Osteoblast (primary cell): Measurements from ENCODE around the genes TENT4A, FASTKD3, CCT5 and MARCHF6.

- CAGE, long polyA plus RNA = no peak
- RRBS = 7% methylated on average over 4 of the region's 24 CpGs
Measured at GRCh38 chr5:5494412-5494809, 71.9 kb downstream of the ICE1 start.

DNA sequence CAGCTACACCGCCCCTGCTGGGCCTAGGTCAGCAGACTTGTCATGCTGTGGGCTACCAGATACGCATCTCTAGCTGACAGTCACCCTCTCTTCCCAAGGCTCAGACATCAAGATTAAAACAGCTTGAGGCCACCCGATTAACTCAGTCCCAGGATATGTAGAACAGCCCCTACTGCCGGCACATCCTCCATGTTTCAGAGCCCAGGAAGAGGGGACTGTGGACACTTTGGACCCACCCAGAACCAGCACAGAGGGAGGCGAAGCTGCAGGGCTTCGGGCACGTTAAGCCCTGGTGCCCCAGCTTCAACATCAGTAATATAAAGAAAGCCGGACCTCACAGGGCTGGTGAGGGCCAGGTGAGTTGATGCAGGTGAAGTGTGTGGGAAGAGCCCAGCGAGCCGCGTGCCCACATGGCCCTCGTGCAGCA is 8.0 kb downstream of the MED10 start:
- CAGE, long polyA plus RNA = no peak
- RRBS = no CpG with 5 or more reads among the region's 12 CpGs

DNA sequence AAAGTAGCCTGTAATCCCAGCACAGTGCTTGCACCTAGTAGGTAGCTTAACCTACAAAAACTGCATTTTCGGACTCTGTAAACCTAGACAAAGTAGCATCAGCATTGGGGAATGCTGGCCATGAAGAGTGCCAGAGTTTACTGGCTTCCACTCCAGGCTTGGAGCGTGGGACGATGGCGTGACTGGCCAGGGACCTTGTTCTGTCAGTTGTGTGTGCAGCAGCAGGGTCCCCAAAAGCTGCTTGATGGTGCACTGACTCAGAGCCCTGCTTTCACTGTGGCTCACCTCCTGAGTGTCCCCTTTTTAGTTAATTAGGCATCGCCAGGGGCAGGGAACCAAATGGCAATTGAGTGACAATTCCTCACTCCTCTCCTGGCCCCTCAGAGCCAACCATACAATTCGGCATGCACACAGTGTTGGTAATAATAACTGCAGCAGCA is 4.0 kb downstream of the UBE2QL1 start:
- CAGE, long polyA plus RNA = no peak
- RRBS = no CpG with 5 or more reads among the region's 6 CpGs

DNA sequence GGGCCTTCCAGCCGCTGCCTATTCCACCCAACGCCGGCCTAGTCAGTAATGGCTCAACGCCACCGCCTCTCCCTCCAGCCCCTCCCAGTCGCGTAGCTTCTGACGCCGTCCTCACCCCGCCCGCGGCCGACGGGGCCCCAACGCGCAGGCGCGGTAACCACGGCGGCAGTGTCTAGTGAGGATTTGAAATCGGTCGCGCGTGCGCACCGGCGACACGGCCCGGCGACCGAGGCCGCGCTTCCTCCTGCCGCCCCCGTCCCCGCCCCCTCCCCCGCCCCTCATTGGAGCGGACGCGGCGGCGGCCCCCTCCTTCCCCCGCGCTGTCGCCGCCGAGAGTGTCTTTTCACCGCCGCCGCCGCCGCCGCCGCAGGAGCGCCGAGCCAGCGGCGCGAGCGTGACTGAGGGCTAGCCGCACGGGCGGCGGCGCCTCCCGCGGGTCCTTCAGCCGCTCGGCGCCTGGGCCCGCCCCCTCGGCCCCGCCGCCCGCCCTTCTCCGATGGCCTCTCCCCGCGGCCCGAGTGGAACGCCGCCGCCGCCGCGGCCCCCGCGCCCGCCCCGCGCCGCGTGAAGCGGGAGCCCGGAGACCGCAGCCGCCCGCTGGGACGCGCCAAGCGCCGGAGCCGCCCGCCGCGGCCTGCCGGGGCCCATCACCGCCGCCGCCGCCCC is at the start of gene TENT4A:
Gene TENT4A, plus strand, starts transcription at position 310 of the 666 bp plus-strand sequence.
- CAGE, long polyA plus RNA = no peak
- RRBS = 2% methylated on average over 11 of the region's 110 CpGs

- CAGE, long polyA plus RNA = no peak
- RRBS = no CpG with 5 or more reads among the region's 11 CpGs
Measured at GRCh38 chr5:6714850-6715291, 1.6 kb downstream of the TENT4A start.

DNA sequence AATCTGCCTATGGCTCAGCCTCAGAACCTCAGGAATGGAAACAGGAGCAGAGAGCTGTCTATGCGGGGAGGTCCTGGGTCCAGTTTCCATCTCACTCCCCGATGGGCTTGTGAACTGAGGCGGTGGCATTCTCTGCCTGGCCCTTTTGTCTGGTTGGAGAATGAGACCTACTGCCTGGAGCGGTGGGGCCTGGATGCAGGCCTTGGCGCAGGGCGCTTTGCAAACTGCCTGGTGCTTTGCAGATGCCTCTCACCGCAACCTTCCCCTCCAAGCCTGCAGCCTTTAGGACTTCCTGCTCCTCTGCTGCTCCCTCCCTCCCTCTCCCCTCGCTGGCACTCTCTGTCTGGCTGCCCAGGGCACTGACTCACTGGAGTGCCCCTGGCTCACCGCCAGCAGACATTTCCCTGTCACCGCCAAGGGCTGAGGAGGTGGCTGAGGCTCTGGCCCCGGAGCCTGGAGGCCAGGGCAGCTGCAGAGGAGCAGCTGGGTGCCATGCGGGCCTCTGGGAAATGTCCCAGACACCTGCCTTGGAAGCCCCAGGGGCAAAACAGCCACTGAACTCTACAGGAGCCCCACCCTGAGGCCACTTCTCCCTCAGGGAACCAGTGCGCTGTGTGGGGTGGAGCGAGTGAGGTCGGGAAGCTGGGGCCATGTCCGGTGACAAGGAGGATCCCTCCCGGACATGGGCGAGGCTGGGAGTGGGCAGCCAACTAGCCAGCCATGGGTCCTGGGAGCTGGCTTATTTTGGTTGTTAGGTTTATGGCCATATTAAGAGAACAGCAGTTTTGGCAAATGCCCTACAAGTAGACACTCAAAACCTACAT is 53.4 kb downstream of the TENT4A start:
- CAGE, long polyA plus RNA = no peak
- RRBS = no CpG with 5 or more reads among the region's 18 CpGs

GRCh38 chr5:7250495-7251120 is 145.3 kb upstream of the ADCY2 start:
- CAGE, long polyA plus RNA = no peak
- RRBS = no CpG with 5 or more reads among the region's 3 CpGs

GRCh38 chr5:7289629-7290185 is 106.2 kb upstream of the ADCY2 start:
- CAGE, long polyA plus RNA = no peak
- RRBS = 90% methylated on average over 3 of the region's 52 CpGs

GRCh38 chr5:7397024-7397590 is 1.2 kb downstream of the ADCY2 start:
- CAGE, long polyA plus RNA = no peak
- RRBS = no CpG with 5 or more reads among the region's 11 CpGs

DNA sequence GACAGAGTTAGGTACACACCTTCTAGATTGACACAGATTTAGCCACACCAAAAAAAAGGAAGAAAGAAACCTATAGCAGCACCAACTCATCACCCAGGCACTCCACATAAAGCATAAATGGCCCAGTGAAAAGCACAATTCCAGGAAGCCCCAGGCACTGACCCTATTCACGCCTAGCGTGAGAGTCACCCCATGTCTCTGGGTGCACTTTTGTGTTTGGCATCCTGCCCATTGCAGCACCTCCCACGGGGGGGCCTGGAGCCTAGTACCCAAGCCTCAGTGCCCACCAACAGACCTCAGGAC is 187.8 kb downstream of the CFAP90 start:
- CAGE, long polyA plus RNA = no peak
- RRBS = no CpG with 5 or more reads among the region's 3 CpGs

GRCh38 chr5:7868748-7869414 is at the start of gene FASTKD3:
Gene FASTKD3, minus strand, starts transcription at chr5:7869031.
- CAGE, long polyA plus RNA = start-site peak on the plus strand at chr5:7869145-7869196, 318 and 352 reads in 2 replicates
- RRBS = 2% methylated on average over 23 of the region's 77 CpGs

GRCh38 chr5:7991015-7991678 is 122.2 kb downstream of the MTRR start:
- CAGE, long polyA plus RNA = no peak
- RRBS = no CpG with 5 or more reads among the region's 6 CpGs

- CAGE, long polyA plus RNA = no peak
- RRBS = no CpG with 5 or more reads among the region's 11 CpGs
Measured at GRCh38 chr5:8843543-8844238, 702.2 kb downstream of the SEMA5A start.

- CAGE, long polyA plus RNA = no peak
- RRBS = no CpG with 5 or more reads among the region's 1 CpG
Measured at GRCh38 chr5:9015218-9015417, 530.8 kb downstream of the SEMA5A start.

GRCh38 chr5:10246734-10247254 is 2.9 kb downstream of the ATPSCKMT start:
- CAGE, long polyA plus RNA = no peak
- RRBS = no CpG with 5 or more reads among the region's 4 CpGs

GRCh38 chr5:10250072-10250824 is at the start of gene CCT5:
Gene CCT5, plus strand, starts transcription at chr5:10250280.
- CAGE, long polyA plus RNA = start-site peak on the plus strand at chr5:10250272-10250336, 530 and 284 reads in 2 replicates
- RRBS = 2% methylated on average over 24 of the region's 63 CpGs

DNA sequence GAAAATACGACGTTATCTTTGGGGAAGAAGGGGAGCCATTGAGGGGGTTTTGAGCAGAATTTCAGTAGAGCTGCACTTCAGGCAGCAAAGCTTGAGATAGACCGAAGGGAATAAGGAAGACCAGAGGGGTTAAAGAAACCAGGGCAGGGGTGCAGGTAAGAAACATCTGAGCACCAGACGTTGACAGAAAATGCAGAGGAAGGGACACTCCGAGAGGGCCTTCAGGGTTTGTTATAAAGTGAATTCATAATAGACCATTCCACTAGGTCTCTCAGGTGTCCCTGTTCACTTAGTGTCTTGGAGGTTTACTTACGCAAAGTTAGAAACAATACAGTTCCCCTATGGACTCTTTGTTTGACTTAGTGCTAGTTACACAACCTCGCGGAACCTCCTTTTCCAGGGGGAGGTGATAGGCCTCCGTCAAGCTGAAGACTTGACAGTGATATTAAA is 1.2 kb downstream of the CCT5 start:
- CAGE, long polyA plus RNA = no peak
- RRBS = no CpG with 5 or more reads among the region's 9 CpGs

- CAGE, long polyA plus RNA = no peak
- RRBS = no CpG with 5 or more reads among the region's 13 CpGs
Measured at GRCh38 chr5:10335651-10336286, 17.7 kb upstream of the MARCHF6 start.

DNA sequence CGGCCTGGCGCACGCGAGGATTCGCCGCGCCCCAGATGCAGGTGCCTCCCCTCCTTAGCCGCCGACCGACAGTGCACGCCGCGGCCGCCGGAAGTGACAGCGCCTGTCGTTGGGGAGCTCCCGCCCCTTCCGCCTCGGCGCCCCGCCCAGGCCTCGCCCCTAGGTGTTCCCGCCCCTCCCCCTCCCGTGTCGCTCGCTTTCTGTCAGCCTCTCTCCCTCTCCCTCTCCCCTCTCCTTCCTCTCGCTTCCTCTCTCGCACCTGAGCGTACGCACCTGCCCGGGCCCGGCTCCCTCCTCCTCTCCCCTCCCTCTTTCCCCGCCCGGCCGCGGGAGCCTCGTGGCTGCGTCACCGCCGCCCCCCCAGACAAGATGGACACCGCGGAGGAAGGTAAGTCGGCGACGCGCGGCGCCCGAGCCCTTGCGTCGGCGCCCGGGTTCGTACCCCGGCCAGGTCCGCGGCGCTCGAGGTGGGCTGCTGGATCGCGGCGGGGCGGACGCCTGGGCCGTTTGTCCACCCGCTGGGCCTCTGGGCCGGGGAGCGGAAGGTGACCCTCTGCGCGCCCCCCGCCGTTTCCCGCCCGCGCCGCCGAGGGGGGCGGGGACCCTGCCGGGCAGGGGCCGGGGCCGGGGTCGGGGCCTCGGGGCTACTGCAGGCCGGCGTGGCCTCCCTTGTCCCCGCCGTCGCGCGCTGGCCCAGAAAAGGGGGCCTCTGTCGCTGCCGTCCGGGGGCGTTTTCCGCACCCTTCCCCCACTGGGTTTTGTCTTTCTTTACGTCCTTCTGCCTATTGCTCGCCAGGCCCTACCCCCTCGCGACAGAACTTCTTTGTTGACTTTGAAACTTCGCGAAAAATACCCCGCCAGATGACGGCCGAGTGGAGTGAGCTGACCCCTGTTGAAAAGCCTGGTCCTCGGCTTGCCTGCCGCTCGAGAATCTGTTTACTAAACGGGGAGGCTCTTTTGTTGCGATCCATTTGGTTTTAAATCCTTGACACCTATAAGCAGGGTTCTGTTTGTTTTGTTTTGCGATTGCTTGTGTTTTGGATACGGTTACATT is at the start of gene MARCHF6:
Gene MARCHF6, plus strand, starts transcription at position 166 of the 1,054 bp plus-strand sequence.
- CAGE, long polyA plus RNA = start-site peak on the minus strand centred at position 538 of the sequence, 20 bp wide, 14 and 32 reads in 2 replicates
- RRBS = 1% methylated on average over 38 of the region's 112 CpGs

DNA sequence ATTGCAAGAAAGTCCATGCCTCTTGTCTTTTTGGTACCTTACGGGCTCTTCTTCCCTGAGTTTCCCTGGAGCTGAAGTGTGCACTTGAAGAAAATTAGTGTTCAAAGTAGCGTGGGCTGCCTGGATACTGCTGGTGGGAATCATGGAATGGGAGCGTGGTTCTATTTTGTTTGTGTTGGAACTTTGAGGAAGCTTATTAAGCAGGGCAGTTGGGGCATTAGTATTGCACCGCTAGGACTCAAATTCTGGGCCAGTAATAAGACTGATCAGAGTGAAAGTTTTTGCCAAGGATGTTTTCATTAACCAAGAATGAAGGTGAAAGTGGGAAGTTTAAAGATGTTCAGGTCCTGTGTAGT is 20.8 kb downstream of the MARCHF6 start:
- CAGE, long polyA plus RNA = no peak
- RRBS = no CpG with 5 or more reads among the region's 4 CpGs